Tongue (tissue), 2 donors: ENCODE measurements around the gene AKIRIN1.

DNA sequence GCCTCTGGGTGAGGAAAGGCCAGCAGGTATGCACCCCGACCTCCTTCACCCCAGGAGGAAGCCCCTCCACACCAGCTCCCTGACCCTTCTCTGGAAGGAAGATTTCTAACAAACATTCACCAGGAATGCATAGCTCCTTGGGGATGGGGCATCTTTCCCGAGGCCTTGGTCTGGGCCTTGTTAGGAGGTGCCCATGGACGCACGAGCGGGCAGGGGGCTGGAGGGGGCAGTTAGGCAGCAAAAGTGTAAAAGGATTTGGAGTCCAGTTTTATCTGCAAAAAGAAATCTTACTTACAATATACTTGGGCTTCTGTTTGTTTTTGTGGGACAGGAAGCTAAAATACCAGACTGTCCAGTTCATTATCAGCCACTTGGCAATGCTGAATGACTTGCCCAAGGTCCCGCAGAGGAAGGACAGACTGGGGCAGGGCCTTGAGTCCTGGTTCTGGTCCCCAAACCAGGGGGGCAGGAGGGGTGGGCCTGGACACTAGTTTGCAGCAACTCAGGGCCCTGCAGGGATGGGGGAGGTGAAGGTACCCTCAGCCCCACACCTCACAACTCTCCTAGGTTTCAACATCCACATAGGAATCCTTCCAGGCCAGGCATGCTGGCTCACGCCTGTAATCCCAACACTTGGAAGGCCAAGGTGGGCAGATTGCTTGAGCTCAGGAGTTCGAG is 10.2 kb downstream of the ZC3H12A start:
- RAMPAGE, long total RNA = no peak

GRCh38 chr1:37485094-37485962 is 10.9 kb downstream of the ZC3H12A start:
- RAMPAGE, long total RNA = no peak

GRCh38 chr1:37487219-37487573 is 12.8 kb downstream of the ZC3H12A start:
- RAMPAGE, long total RNA = no peak

DNA sequence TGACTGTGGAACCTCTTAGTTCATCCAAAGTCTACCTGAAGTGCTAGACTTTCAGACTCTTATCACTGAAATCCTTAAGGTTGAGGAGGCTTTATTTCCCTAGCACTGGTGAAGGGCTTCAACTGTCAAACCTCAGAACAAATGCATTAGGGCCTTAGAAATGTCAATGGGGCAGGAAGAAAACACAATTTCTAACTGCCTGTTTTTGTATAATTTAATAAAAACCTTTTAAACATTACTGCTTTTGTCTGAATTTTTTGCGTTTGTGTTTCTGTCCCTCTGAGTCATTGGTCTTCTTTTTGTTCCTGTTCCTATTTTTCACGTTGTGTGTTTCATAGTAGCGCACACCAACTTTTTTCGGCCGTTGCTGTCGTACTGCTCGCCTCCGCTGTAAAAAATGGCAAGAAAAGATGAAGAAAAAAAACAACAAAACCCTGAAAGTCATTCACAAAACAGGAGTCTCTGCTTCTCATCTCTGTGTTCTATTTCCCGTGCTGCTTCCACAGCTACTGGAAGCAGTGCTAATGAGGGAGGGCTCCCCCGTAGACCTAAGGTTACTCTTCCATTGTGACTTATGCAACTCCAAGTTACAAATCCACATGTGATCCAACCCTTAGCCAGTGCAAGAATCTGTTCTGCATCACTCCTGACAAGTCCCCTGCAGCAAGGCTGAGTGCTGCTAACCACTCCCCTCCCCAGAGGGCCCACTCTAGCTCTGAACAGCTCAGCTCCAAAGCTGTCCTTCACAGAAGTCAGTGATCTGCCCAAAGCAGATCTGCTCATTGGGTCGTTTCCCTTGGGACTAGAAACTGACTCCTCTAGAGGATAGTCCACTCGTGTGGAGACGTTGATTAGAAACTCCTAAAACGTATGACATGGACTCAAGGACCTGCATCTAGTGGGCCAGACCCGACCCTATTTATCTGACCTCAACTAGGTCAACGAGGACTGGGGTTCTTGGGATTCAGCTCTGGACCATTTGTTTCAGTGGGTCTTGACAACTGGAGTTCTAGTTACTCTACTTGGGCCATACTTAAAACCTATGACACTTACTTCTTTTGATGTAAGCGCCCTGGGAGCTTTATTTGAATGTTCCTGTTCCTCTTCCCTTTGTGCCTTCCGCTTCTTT is 10.2 kb downstream of the DNALI1 start:
- RAMPAGE, long total RNA = no peak

DNA sequence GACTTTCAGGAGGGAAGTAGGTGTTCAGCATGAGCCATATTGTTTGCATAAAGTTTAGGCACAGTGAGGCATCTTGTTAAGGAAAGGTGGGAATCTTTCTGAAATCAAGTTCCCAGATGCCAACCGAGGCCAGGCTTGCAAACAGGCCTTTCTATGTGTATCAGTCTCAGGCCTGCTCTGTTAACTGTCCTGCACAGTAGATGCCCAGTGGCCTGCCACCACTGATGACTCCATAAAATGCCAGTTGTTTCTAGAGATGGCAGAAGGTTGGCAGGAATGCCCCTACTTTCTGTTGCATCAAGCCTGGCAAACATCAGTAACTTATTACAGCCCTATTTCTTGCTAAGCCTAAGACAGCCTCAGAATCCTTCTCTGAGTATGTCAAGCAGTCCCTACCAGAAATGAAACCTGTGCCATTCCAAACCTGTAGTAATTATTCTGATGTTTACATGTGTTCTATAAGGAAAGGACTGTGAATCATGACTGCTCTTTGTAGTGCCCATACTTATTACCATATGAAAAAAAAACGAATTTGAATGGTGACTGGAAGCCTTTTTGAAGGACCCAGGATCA is 5.3 kb downstream of the CDCA8 start:
- RAMPAGE, long total RNA = no peak

DNA sequence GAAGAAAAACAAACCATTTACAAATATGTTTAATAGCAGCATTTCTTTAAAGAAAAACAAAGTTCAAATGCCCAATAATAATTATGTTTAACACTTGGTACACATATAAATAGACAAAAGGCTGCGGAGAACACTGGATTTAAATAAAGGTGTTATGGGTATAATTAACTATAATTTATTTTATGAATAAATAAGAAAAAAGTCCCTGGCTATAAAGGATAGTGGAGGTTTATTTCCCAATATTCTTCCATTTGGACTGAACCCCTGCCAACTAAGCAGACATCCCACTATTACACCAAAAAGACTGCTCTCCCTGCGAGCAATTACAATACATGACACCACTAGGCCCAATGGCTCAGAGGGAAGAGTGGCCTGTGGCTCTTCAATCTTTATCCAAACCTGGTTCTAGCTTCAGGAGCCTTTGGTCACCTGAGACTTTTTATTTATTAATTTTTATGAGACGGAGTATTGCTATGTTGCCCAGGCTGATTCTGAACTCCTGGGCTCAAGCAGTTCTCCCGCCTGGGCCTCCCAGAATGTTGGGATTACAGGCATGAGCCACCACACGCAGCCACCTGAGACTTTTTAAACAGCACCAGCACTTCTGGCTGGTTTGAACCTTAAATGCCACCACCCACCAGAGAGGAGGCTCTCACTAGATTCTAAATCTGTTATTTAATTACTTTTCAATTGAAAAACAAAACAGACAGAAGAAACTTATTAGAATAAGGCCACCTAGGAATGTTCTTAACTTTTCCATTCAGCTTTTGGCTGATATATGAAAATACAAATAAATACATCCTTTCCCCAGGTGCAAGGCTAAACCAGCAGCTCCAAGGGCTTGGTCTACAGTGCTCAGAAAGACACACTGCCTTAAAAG is 4.4 kb upstream of the C1orf122 start:
- RAMPAGE, long total RNA = no peak

- RAMPAGE, long total RNA = no peak
These were observed 2.1 kb downstream of the MTF1 start for GRCh38 chr1:37857147-37857827.

DNA sequence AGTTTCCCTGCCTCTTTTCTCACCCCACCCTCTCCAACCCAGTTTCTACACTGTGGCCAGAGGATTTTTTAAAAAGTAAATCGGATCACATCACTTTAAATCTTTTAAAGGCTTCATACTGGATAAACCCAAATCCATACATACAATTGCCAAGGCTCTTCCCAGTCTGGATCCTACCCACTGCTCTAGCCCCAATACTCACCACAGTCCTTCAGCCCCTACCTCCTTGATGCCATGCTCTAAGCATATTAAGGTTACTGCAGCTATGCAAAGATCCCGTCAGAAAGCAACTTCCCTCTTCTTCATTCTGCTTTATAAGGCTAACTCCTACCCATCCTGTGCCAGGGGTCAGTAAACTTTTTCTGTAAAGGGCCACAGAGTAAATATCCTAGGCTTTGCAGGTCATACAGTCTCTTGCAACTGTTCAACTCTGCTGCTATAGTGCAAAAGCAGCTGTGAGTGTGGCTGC is 34.2 kb upstream of the MTF1 start:
- RAMPAGE, long total RNA = no peak

GRCh38 chr1:37989170-37989840 is 517 bp downstream of the SF3A3 start:
- RAMPAGE, long total RNA = no peak

GRCh38 chr1:38001124-38002040 is 3.9 kb downstream of the FHL3 start:
- RAMPAGE, long total RNA = no peak

- RAMPAGE, long total RNA = no peak
These were observed 3.5 kb downstream of the UTP11 start for GRCh38 chr1:38015788-38016723.

- RAMPAGE, long total RNA = no peak
These were observed 14.4 kb downstream of the UTP11 start for GRCh38 chr1:38026911-38027436.

DNA sequence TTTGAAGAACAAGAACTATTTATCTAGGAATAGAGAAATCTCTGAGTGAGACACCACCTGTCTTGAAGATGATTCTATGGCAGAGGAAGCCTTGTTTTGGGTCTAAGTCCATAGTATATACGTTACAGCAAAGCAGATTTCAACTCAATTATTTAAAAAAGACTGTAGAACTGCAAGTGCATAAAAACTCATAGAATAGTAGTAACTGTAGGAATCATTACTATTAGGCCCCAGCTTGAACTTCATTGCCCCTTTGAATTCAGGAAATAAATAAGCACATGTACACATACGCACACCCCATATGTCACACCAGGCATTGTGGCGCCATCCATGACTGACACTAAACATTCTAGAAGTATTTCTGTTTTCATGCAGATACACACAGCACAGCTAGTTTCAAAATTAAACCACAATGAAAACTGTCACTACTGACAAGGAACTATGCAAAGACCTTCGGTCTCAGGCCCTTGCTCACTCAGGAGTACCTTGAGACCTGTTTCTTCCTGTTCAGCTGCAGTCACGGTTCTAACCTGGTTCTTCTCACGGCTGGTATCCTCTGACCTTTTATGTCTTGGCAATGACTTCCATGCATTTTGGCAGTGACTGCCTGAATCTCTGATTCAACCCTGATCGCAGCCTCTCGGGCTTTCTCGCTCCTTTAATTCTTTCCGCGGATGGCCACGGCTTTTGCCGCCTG is 384.9 kb downstream of the RRAGC start:
- RAMPAGE, long total RNA = no peak

GRCh38 chr1:38475839-38476908 is 383.4 kb downstream of the RRAGC start:
- RAMPAGE, long total RNA = no peak

GRCh38 chr1:38559148-38560078 is 300.2 kb downstream of the RRAGC start:
- RAMPAGE, long total RNA = no peak

DNA sequence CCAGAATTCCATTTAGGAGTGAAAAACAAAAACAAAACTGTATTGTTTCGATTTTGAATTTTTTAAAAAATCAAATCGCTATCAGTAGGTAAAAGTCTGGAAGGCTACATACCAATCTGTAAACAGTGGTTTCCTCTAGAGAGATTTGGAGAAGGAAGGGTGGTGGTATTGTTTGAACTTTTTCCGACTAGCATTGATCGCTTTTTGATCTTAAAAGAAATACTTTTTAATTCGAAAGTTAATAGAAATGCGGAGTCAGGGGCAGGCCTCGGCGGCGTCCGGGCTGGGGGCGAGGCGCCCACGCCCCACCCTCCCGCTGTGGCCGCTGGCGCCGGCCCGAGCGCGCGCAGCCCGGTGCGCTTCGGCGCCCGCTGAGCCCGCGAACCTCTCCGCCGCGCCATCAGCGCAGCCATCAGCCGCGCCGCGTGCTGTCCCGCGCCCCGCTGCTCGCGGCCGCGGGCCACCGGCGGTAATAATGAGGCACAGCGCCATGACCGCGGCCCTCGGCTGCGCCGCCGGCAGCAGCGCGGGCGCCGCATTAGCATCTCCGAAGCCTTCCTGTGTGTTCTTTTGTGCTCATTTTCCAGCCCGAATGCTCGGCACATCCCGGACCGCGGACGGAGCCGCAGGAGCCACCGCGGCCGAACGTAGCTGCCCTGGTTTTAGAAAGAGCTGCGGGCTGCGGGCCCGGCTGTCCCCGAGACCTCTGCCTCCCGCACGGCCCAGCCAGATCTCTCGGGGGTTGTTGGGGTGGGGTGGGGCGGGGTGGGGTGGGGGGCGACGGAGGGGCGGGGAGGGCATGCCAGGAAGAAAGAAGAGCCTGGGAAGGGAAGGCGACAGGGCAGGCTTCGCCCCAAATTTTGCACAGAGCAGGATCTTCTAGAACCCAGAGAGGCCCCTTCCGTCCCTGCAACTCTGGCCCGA is 55.5 kb downstream of the RRAGC start:
- RAMPAGE, long total RNA = no peak

- RAMPAGE, long total RNA = no peak
These were observed at the start of gene AKIRIN1 for GRCh38 chr1:38990753-38991414. AKIRIN1 (plus strand) TSS chr1:38991276.

GRCh38 chr1:38992034-38992219 is 851 bp downstream of the AKIRIN1 start:
- RAMPAGE, long total RNA = no peak

- RAMPAGE, long total RNA = no peak
These were observed 55.0 kb downstream of the NDUFS5 start for GRCh38 chr1:39080743-39081881.

DNA sequence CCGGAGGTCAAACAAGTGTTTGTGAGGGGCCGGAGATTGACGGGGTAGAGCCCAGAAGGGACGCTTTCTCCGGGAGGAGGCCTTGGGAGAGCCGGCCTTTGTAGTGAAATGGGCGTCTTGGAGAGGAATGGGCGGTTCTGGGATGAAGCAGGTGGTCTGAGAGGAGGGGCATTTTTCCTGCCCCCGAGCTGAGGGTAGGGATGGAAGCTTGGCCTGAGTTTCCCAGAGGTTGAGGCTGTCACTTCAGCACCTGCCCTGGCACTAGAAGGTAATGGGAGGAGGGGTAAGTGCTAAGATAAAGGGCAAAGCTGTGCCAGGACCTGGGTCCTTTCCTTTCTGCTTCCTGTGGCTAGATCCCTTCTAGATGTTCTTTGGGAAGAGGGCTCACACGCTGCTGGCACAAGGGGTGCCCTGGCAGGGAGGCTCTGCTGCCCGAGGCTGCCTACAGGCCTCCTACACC is 56.1 kb downstream of the NDUFS5 start:
- RAMPAGE, long total RNA = no peak